Peyer's patch (tissue), 4 donors: ENCODE measurements around a stretch of chr15.

DNA sequence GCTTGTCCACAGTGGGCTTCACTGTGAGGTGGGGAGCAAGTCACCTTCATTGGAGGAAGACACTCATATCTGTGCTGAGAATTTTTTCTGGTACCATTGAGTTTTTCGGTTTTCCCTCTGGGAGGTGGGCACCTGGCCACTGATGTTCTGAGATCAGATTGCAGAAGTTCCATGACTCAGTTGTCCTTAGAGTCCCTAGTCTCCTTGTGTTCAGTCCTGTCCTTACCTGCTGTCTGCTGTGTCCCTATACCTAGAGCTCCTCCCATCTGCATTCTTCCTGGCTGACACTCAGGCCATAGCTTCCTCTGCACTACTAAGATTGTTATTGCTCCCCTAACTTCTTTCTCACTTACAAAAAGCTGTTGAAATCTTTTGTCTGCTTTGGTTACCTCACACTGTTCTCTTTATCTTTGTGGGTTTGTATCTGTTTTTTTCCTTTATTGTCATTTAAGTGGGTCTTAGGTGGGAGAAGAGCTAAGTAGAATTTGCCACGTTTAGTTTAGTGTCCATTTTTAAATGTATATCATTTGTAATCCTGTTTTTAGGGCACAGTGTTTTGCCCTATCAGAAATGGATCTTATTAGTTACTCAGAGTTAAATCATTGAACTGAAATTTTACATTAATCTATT, 13.3 kb downstream of the USP3 start:
- PRO-cap = no peak
- RAMPAGE, long total RNA, 4 experiments = no peak in any of the 4 experiments

DNA sequence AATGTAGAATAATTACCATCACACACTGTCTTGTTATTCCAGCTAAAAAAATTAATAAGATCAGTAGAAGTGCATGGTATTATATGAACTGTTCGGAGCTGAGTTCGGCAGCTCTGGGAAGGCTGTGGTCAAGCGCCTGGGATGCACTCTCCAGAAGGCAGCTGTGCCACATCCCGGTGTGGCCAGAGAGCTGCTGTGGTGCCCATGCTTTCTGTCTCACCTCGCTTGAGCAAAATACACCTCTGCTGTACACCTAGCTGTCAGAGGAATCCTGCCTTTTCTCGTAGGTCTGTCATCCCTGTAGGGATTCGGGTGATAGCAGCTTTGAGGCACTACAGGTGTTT, 33.9 kb upstream of the FBXL22 start:
- PRO-cap = no peak
- RAMPAGE, long total RNA, 4 experiments = no peak in any of the 4 experiments

DNA sequence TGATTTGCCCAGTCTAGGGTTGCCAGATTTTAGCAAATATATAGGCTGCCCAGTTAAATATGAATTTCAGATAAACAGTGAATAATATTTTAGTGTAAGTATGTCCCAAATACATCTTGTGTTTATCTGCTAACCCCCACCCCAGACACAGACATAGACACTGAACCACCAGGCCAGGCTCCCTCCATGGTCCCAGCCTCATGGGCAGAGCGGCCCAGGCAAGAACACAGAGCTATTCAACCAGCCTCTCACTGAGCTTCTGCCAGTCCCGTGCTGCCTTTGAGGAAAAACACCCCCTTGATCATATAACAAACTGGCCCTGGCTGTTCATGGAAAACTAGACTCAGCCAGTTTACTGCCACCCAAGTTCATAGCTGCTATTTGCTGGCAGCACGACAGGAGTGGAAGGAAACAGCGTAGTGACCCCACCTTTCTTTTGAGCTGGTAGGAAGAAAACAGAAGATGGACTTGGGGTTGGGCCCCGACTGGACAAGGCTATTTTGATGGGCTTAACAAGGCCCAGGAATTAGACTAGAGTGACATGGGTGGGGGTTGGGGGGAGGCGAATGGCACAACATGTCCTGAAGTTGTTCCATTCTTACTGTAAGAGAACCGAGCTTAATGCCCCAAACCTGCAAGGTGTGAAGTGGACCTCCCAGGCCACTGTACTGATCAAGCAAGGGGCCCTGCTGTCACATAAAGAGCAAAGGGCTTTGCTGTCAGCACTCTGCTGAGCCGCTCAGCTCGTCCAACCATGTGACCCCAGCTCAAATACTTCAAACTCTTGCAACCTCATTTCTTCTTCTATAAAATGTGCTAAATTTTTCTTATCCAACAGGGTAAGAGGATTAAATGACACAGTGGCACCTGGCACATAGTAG, 1.4 kb downstream of the FBXL22 start:
- PRO-cap = no peak
- RAMPAGE, long total RNA, 4 experiments = no peak in any of the 4 experiments

DNA sequence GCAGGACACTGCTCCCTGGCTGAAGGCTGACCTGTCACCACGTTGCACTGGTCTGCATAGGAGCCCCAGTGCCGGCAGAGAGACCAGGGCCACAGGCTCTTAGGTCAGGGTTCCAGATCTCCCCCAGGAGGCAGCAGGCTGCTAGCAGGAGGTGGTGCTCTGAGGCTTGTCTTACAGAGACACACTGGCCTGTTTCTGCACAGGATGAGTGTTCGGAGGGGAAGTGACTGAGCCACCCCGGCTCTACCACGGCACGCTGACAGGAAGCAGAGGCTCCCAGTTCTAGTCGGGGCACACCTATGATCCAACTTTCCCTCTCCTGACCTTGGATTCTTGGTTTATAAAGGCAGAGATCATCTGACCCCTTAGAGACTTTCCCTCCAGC, 8.6 kb downstream of the FBXL22 start:
- PRO-cap = no peak
- RAMPAGE, long total RNA, 4 experiments = no peak in any of the 4 experiments

DNA sequence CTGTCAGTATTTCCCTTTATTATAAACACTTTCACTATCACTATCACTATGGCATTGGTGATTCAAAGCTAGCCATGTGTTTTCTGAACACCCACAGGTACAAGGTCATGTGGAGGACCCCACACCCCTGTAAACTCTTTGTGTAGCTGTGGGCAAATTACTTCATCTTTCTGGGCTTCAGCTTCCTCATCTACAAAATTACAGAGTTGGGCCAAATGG, 41.7 kb downstream of the FBXL22 start:
- PRO-cap = no peak
- RAMPAGE, long total RNA, 4 experiments = no peak in any of the 4 experiments

DNA sequence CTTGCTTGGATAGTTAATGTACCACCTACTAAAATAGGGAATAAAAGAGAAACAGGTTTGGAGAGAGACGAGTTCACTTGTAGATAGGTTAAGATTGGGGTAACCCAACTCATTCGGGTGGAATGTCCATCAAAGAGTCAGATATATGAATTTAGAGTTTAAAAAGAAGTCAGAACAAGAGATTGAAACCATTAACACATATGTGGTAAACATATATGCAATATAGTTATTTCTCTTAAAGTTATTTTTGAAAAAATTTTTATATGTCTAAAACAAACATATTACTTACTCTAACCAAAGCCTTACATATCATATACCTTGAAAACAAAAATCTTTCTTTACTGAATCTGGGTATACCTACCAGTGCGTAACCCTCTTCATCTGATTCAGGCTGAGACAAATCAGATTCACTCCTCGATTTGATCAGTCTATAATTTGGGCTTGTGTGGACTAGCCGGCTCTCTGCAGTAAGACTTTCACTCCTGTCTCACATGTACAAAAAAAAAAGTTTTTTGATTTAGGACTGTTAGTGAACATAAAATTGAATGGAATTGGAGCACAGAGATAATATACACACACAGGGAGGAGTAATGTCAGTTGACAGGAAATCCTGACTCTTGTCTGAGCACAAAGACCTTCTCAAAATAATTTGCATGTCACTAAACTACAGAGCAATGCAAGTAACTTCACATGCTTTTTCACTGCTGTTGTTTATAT, 115.4 kb downstream of the FBXL22 start:
- PRO-cap = no peak
- RAMPAGE, long total RNA, 4 experiments = no peak in any of the 4 experiments

- PRO-cap = no peak
- RAMPAGE, long total RNA, 4 experiments = no peak in any of the 4 experiments
Observed at GRCh38 chr15:63818074-63818542, 15.6 kb downstream of the HERC1 start.

GRCh38 chr15:63945614-63946937, 100.2 kb downstream of the DAPK2 start:
- PRO-cap = no peak
- RAMPAGE, long total RNA, 4 experiments = no peak in any of the 4 experiments

GRCh38 chr15:64046946-64047394, 685 bp upstream of the DAPK2 start:
- PRO-cap = no peak
- RAMPAGE, long total RNA, 4 experiments = no peak in any of the 4 experiments

- PRO-cap = no peak
- RAMPAGE, long total RNA, 4 experiments = start-site peak on the plus strand in 1 of 4 experiments, at chr15:64097087-64097270 at its widest, 10 reads per replicate
Observed at GRCh38 chr15:64096939-64097509, 1.2 kb downstream of the SNX1 start.

GRCh38 chr15:64130230-64130665, 21.3 kb upstream of the SNX22 start:
- PRO-cap = no peak
- RAMPAGE, long total RNA, 4 experiments = no peak in any of the 4 experiments

DNA sequence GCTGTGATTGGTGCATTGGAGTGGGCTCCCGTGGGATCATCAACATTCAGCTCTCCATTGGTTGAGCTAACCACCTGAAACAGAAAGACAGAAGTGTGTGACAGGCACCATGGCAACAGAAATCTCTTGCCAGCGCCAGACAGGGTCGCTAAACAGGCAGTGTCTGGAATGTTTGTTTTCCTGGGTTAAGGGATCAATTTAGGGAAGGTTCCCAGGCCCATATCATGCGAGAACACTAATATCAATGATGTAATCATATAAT, 17.5 kb upstream of the PPIB start:
- PRO-cap = no peak
- RAMPAGE, long total RNA, 4 experiments = no peak in any of the 4 experiments

DNA sequence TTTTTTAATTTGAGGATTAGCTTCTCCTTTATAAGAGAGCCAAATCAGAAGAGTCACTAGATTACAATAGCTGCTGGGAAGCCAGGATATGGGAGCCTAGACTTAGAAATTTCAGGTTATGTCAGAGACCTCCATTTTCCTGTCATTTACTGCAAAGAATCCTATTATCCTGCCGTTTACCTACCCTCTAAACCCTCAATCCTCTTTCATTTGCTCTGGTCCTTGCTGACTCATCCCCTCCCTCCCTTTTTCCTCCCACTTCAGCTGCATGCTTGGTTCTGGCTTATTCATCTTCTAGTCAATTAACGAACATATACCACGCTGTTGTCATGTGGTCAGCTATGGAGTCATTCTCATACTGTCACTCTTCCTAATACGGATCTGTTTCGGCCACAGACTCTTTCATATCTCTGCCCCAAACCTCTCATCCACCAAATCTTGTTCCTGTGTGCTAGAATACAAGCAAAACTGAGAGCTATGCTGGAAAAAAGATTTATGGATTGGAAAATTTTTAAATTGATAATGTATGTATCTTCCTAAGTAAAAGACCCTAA, 83.9 kb upstream of the PPIB start:
- PRO-cap = no peak
- RAMPAGE, long total RNA, 4 experiments = no peak in any of the 4 experiments

- PRO-cap = no peak
- RAMPAGE, long total RNA, 4 experiments = no peak in any of the 4 experiments
Observed at GRCh38 chr15:64700881-64701591, 74.4 kb downstream of the RBPMS2 start.

DNA sequence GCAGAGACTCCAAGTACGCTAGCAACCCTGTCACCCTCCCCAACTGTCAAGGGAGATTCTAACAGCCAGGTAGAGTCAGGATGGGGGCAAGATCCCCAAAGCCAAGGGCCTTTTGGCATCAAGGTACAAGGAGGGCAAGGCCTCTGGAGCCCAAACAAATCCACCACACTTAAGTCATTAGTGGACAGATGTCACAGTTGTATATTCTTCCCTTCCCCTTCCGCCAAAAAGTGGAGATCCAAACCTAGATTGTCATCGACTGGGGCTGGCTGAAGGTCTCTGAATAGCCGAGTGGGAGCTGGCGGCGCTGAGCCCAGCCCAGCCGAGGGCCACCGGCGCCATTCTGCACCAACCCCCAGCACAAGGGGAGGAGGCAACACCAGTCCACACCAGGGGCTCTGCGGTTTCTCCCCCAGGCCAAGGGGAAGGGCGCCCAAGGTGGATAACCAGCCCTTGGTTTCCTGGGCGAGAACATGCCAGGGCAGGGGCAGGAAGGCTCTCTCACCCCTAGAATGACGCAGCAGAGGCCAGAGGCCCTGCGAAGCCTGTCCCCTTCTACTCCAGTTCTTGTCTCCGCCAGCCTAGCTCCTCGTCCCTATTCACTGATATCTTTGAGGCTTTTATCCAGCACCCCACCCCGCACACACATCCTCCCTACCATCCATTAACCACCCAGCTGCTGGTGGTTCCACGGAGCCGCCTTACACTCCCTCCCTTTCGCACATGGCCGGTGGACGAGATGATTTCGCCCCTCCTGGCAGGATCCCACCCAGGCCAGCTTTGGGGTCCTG, 1.4 kb downstream of the RBPMS2 start:
- PRO-cap = no peak
- RAMPAGE, long total RNA, 4 experiments = no peak in any of the 4 experiments

DNA sequence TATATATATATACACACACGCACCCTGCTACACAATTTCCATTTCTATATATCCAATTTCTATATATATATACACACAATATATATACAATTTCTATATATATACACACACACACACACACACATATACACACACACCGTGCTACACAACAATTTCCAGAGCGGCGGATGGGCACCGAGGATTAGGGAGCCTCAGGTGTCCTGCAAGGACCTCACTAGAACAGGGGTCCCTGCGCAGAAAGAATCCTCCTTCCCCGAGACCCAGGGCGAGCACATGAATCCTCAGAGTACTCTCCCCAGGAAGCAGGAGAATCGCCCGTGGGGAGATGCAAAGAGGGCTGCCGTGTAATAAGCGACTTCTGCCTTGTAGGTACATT, 563 bp downstream of the PIF1 start:
- PRO-cap = no peak
- RAMPAGE, long total RNA, 4 experiments = no peak in any of the 4 experiments

- PRO-cap = no peak
- RAMPAGE, long total RNA, 4 experiments = start-site peak on the plus strand in 1 of 4 experiments, at chr15:64848634-64848734 at its widest, 7 reads per replicate
Observed at GRCh38 chr15:64848434-64848818, 6.7 kb downstream of the PLEKHO2 start.

GRCh38 chr15:64856449-64857343, 15.0 kb downstream of the PLEKHO2 start:
- PRO-cap = no peak
- RAMPAGE, long total RNA, 4 experiments = no peak in any of the 4 experiments

GRCh38 chr15:64872969-64873489, 31.3 kb downstream of the PLEKHO2 start:
- PRO-cap = unidirectional peak, plus-strand start at chr15:64873260
- RAMPAGE, long total RNA, 4 experiments = no peak in any of the 4 experiments

- PRO-cap = no peak
- RAMPAGE, long total RNA, 4 experiments = no peak in any of the 4 experiments
Observed at GRCh38 chr15:64897018-64898130, 14.3 kb upstream of the ANKDD1A start.